Diencephalon (tissue), 2 donors: ENCODE measurements around a stretch of chr1.

GRCh38 chr1:231408091-231408563 is 14.0 kb downstream of the EGLN1 start:
- RAMPAGE, long total RNA = no peak

- RAMPAGE, long total RNA = no peak
These were observed 1.6 kb upstream of the EGLN1 start for GRCh38 chr1:231423595-231424193.

DNA sequence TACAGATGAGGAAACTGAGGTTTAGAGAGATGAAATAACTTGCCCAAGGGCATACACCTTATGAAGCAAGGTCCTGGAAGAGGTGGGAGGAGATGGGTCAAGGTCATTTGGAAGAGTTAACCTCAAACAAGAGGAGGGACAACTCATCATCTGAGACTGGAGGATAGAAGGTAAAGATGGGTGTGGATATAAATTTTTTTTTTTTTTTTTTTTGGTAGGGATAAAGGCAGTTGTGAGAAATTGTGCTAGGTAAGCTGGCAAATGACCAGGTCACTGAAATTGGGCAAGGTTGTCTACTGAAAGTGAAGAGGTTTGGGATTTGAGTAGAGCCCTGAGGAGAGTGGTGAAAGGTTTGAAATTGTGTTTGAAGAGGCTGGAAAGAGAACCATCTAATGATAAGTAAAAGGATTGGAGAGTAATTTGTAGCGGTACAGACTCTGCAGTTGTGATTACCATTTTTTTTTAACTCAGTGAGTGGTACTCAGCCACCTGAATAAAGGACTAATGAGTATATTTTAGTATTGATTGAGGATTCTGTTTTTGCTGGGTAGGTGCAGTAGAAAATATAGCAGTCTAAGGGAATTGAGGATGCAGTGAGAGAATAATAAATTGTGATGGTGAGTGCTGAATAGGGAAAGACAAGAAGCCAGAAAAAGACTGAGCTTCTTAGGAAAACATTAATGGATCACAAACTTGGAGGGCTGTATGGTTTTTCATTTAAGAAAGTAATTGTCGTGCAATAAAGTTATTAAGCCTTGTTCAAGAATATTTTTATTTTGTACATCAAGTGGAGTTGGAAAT is 35.2 kb downstream of the TSNAX start:
- RAMPAGE, long total RNA = no peak

DNA sequence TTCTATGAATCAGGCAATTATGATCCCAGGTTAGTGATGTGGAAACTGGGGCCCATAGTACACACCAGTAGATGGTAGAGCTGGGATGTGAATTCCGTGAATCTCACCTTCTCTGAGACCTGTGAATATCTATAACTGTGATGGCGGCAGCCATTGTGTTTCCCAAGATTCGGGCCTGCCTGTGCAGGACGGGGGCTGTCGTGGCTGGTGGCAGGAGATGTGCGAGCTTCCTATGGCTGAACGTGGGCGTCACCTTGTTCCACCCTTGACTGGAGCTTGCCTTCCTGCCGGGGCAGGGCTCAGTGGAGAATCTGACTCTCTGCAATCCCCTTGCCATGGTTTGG is 253.5 kb downstream of the SIPA1L2 start:
- RAMPAGE, long total RNA = no peak

GRCh38 chr1:232398476-232399303 is 231.2 kb downstream of the SIPA1L2 start:
- RAMPAGE, long total RNA = no peak

DNA sequence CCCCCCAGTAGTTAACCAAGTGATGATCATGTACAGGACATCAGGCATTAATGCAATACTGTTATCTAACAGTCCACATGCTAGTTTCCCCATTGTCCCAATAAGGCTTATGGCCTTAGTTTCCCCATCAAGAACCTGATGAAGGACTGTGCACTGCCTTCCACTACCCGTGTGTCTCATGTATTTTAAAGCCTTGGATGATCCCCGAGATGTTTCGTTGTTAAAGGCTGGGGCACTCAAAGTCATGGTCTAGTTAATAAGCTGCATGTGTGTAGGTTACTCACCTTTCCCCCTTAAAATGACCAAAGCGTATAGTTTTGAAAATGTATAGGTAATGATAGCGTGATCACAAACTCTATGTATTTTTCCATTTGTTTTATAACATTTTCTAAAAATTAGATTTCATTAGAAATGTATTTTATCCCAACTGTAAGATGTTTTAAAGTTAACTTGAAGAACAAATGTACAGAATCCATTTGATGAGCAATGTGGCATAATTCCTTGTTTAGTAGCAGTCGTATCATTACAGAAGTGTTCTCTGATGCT is 195.0 kb downstream of the SIPA1L2 start:
- RAMPAGE, long total RNA = no peak

DNA sequence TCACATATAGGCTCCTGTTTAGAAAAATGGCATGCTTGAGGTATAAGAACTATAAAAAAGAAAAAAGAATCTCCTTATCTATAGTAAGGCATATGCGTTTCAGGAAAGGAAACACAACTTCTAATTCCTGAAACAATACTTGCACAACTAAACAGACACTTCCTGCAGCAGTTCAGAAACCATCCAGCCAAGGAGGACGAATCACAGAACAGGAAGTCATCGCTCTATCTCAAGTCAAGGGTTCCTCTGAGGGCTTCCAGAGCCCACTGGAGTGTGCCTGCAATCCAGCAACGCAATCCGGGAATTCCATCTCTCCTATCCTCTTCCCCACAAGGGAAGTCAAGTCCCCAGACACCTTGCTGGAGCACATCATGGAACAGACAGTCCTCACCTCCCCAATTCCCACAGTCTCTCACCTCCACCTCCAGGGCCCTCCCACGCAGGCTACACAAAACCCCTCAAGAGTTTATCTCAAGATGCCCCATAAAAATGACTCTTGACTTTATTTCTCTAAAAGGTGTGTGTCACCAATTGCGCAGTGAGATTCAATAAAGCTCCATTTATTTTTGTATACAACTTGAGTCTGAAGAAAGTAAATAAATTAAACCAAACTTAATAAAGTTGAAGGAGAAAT is 40.0 kb downstream of the SIPA1L2 start:
- RAMPAGE, long total RNA = no peak

DNA sequence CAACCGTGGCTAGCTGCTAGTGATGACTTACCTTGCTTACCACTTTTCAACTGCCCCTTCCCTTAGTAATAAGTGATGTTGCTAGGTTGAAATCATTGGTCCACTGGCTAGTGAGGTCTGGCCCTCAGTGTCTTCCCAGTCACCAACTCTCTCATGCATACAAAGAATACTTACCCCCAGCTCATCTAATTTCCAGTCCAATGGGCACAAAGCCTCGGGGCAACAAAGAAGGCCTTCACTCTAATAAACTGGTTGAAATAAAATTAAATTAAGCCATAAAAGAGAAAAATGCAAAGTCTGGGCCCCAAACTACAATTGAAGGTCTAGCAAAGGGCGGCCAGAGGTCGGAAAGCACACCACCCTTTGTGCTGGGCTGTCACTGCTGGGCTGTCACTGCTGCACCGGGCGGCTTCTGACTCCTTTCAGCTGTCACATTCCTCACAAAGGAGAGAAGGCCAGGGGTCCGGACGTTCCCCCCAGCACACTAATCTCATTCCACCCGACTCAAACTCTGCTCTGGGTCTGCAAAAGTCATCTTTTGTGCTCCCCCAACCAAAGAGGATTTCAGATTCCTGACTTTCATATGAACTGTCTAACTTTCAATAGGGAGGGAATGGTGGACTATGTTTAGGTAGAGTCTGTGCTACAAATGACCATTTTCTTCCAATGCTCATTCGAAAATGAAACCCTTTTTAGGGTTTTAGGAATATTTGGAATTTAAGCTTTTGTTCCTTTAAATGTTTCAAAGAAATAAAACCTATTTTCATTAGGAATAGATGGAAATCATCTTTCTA is 34.7 kb downstream of the SIPA1L2 start:
- RAMPAGE, long total RNA = no peak

DNA sequence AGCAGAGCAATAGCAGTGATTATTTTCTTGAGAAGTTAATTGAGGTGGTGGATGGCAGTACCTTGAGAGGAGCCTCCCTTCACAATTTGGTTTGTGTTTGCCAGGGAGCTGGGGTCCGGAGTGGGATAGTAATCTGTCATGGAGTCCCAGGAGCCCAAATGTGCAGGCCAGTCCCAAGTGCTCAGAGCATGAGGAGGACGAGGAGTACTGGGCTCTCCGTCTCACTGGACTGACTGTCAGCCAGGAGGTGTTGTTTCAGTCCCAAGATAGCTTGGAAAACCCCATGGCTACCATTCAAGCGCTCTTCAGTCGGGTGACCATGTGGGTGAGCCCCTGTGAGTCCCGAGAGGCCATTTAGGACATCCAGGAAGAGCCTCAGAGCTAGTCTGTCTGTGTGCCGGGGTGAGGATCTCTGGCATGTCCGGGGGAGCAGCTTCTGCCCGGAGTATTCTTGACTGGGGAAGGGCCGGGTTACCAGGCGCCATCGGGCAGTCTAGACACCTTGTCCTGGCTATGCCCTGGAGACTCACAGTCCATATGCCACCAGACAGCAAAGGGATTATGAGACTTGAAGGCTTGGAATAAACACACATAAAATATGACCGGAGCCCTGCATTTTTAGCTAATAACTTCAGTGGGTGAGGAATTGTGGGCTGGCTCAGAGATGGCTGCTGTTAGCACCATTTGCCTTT is 15.2 kb downstream of the NTPCR start:
- RAMPAGE, long total RNA = no peak

DNA sequence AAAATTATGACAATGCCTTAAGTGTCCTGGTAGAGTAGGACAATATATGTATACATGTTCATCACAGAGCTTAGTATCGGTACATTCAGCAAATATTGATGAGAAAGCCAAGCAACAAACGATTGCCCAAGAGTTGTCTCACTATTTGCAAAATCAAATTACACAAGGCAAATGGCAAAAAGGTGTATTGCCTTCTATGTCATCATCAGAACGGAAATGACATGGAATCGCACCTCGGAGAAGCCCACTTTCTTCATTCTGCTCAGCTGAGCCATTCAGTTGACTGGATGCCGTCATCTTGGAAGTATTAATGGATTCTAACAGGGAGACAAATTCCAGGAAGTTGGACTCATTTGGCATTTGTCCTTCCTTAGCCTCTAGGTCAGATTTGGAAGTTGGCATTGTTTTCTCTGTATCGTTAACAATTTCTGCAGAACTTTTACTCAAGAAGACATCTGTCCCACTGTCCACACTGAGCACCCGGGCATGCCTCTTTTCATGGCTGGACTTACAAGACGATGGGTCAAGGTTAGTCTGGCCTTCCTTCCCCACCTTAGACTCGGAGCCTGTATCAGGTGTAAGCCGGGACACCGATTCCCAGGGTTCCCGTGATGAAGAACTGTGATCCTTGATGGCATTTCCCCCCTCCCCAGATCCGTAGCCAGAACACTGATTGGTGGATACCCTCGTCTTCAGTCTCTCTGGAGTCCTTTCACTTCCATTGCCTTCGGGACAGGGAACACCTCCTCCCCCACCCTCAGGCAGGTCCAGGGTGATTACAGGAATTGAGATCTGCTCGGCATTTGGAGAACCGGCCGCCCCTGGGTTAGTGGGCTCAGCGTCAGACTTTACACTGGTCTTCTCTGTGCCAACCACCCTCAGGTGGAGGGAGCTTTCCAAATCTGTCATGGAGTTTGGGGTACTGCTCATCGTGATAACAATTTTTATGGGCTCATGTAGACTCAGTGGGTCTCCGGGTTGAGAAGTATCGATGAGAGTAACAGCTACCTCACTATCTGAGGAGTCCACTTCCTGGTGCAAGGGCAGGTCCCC is 37.4 kb downstream of the PCNX2 start:
- RAMPAGE, long total RNA = no peak

GRCh38 chr1:234407689-234408309 is 34.5 kb downstream of the COA6 start:
- RAMPAGE, long total RNA = no peak

- RAMPAGE, long total RNA = no peak
These were observed 39.5 kb upstream of the TARBP1 start for GRCh38 chr1:234518522-234518777.

DNA sequence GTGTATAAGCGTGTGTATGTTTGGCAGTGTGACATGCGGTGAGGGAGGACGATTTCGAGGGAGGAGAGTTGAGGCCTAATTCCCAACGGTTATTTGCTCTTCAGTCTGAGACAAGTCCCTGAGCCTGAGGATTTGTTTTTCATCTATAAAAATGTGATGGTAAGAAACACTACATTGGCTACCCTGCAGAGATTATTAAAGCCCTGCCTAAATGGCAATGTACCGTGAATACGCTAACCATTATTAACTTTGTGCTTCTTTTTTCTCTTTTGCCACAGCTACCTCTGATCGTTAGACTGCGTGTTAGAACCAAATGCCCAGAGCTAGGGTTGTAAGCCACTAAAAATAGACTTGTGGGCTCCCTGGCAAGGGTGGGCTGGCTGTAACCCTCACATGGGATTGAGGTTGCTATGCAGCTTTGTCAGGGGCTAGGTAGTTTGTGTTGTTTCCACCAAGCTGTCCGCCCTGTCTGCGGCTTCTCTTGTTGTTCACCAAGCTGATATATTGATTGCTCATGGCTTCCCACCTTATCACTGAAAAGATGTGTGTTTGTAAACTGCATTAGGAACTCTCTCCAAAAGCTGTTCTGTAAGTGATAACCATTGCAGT is 41.8 kb upstream of the TARBP1 start:
- RAMPAGE, long total RNA = no peak

GRCh38 chr1:234532384-234533051 is 53.5 kb upstream of the TARBP1 start:
- RAMPAGE, long total RNA = no peak

DNA sequence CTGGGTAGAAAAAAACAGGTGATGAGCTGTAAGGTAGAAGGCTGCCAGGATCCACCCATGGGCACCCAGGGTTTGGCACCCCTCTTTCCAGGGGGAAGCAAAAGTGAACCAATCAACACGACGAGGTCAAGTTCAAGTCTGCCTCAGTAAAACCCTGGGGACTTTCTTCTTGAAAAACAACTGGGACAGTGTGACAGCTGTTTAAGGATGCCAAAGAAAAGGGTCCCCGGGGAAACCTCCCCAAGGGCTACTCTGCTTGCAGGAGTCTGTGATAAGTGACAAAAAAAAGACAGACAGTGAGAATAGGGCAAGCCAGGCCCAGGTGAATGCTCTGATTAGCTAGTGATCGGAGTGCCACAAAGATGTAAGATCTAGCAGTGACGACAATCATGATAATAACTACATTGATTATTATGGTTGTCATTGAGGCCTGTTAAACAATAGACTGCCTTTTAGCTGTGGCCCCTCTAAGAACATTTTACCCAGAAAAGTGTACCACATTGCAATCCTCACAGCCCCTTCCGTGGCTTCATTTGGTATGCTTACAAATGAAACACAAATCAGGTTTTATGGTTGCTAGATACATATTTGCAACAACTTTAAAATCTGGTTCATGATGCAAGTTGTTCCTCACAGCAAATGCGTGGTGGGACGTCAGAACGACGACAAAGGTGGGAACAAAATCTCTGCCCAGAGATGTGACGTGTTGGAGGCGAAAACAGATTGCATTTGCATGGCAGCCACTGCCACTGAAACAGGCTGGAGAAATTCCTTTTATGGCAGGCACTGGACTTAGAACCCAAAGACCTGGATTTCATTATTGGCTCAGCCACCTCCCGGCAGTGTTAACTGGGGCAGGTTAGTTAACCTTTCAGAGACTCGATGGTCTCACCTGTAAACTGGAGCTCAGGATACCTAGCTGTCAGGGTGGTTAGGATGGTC is 58.8 kb upstream of the TARBP1 start:
- RAMPAGE, long total RNA = no peak

DNA sequence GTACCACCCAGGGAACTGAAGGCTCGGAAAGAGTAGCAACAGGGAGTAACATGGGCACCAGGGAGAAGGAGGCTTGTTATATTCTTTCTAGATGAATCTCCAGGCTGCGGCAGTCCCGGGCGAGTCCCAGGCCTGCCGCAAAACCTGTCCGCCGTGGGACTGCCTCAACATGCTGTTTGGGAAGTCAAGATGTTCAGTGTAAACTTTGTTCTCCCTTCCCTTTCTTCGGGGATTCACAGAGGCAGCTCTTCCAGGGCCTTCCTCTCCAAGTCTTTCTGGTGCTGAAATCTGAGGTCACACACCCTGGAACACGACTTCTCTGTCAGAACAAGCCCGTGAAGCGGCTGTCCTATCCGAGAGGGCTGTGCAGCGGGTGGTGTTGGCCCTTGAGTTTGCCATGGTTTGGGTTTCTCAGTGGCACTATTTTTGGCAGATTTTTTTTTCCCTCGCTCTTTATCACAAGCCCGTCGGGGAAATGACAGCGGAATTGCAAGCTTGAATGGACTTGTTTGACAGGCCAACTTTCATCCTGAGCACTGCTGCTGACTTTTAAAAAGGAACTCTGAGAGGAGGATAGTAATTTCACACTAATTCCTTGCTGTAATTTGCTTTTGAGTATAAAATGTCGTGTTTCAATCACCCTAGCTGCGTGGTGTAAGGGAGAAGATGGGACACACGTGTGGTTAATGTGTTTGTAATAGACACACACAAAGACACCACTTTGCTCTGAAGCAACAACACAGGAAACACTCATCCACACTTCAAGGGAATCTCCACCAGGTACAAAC is 60.0 kb upstream of the TARBP1 start:
- RAMPAGE, long total RNA = no peak

GRCh38 chr1:234599027-234599385 is 11.0 kb downstream of the IRF2BP2 start:
- RAMPAGE, long total RNA = no peak

- RAMPAGE, long total RNA = no peak
These were observed 5.1 kb downstream of the IRF2BP2 start for GRCh38 chr1:234604410-234605667.

- RAMPAGE, long total RNA = no peak
These were observed 7.2 kb upstream of the IRF2BP2 start for GRCh38 chr1:234617033-234617800.

GRCh38 chr1:234692877-234693243 is 82.9 kb upstream of the IRF2BP2 start:
- RAMPAGE, long total RNA = no peak